GM23248 (cell line): ENCODE measurements around the genes CUZD1 and FAM24A.

DNA sequence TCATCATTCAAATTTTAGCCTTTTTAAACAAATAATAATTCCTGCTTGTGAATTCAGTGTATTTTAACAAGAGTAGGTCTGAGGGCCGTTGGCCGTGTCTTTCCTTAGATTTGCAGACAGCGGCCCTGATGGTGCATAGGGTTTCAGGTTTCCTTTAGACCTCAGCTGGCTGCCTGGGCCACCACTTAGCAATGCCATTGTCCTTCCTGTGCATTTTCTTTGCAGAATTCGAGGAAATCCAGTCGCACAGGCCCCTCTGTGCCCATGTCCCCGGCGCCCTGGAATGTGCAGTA lies 14.1 kb downstream of the HTRA1 start:
- RAMPAGE, long total RNA = no peak

DNA sequence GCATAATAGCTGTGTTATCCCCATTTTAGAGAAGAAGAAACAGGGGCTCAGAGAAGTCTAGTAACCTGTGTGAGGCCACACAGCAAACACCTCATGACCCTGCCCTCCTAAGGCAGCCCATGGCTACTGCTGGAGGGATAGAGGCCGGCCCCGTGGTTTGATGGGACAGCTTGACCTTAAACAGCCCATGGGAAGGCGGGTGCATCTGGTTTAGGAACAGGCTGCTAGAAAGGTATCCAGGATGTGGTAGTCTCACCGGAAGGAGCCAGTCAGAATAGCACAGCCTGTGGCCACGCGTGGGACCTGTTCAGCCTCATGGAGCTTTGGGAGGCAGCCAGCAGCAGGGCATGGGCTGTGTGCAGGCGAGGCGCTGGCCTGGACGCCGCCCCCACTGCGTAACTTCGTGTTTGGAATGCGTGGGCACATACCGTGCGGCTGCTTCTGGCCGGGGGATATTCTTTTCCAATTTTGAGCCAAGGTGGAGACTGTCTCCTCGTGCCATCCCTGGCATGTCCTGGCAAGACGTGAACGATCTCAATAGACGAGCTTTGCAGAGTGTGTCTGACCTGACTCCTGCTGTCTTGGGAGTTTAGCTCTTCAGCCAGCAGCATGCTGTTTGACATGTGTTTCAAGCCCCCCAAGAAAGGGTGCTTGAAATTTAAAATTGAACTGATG lies 29.9 kb downstream of the HTRA1 start:
- RAMPAGE, long total RNA = no peak

- RAMPAGE, long total RNA = no peak
Measured at GRCh38 chr10:122845701-122846018, at the start of gene CUZD1. Gene CUZD1, minus strand, starts transcription at chr10:122845857.

- RAMPAGE, long total RNA = no peak
Measured at GRCh38 chr10:122852221-122852748, 6.6 kb upstream of the CUZD1 start.

DNA sequence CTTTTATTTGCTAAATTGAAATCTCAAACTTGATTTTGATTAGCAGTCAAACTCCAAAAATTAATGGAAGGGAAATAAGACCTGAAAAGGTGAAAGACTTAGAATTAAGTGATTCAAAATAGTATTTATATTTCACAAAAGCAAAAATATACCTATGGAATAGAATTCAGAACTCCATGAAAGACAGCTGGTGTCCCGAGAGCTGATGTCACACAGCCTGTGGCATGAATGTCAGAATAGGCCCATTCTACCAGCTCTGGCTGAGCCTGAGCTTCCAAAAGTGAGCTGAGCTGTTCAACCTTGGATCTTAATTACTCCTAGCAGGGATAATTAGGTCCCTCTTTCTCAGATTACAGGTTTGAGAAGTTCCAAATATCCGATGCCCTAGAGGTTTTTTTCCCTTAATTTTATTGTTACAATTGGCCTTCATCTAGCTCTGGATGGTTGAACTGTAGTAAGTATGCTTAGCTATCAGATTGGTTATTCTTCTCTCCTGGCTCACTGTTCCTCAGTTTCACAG lies at the start of gene FAM24A:
FAM24A (plus strand) TSS at position 245 of the 520 bp plus-strand sequence.
- RAMPAGE, long total RNA = no peak

- RAMPAGE, long total RNA = no peak
Measured at GRCh38 chr10:123198535-123198910, 44.3 kb downstream of the BUB3 start.

DNA sequence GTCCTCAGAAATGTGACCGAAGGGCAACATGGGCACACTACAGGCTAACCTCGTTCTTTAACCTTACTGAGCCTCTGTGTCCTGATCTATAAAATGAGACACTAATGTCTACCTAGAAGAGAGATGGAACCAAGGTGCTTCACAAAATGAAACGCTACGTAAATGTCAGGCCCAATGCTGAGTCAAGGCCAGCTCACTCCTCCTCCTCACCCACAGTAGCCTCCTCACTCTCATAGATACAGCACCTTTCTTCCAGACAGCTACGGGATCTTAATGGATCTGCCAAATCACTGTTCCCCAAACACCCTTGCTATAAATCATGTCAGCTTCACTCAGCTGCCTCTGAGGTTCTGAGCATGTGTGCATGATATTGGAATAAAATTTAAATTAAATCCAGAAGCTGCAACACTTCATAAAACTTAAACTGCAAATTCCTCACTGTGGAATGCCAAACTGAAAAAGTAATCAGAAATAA lies 14.6 kb upstream of the CPXM2 start:
- RAMPAGE, long total RNA = no peak

DNA sequence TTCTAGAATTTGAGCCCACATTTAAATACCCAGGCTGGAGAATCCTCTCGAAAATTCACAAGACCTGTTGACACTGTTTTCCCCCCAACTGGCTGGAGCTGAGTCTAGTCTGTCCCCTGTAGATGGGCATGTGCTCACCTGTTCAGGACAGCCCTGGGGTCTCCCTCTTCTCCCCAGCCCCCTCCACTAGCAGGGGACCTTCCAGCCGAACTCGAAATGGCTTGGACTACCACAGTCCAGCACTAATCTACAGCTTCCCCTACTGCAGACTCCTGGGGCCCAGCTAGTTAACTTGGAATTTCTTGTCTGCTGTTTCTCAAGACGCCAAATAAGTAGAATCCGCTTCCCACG lies 3.2 kb downstream of the CHST15 start:
- RAMPAGE, long total RNA = no peak

DNA sequence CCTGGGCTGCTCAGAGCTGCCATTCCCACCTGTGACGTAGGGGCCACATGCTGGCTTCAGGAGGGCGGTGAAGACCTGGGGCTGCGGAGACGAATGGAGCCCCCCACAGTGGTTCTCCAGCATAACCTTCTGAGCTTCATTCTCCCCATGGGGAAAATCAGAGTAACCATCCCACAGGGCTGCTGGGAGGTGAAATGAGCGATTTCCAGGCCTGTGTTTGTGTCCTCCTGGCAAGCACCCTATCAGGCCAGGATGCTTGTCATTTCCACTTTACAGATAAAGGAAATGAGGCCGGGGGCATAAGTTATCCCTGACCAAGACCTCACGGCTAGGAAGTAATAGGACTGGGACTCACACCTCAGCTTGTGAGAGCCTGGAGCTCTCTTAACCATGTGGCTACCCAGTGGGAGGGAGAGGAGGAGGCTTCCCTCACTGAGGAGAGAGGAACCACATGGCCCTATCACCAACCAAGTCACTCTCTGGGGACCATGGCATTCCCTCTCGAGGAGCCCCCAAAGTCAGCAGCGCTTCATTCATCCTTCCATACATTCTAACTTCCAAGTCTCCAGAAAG lies 127.8 kb upstream of the CHST15 start:
- RAMPAGE, long total RNA = no peak

DNA sequence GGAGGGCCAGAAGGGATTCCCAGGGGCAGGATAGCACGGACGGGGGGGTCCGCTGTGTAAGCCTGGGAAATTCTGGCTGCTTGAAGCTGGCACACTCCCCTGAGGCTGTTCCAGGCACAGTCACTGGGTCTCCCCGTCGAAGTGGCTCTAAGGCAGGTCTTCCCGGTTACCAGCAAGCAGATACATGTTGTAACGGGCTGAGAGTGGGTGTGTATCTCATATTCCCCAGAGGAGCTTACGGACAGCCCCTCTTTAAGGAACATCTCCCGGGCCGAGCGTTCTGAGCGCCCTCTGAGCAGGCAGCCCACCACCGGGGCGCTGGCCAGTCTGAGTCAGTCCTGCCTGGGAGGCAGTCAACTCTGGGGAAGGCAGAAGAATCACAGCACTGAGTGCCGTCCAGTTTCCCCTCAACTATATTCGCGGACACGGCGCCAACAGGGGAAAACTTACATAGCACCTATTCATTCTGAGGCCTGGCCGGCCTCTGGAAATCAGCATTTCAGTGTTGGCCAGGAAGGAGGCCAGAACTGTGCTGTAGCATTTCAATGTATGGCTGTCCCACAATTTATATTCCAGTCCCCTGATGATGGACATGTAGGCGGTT lies 117.4 kb downstream of the LHPP start:
- RAMPAGE, long total RNA = no peak

DNA sequence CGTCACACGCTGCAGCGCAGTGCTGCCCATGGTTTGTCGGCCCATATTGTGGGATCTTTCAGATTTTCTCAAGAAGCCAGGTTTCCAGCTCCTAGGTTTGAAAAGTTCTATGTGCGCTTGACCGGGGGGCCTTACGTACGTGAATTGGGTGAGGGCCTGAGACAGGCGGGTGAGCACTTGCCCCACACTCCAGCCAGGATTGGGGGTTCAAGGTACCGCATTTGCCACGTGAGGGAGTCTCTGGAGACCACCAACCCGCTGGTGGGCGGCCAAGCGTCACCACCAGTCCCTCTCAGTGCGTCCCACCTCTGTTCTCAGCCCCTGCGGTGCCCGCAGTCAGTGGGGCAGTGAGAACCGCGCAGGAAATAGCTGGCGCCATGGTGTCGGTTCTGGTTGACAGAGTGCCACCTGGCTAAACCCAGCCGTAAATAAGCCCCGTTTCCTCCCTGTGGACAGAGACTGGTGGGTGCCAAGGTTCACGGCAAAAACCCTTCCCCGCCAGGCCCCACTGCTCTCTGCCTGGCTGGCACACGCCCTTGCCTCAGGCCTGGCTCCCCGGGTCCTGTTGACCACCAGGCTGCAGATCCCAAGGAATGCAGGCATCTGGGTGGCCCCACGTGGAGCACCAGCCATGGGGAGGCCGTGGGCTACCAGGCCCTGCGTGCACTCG lies 139.8 kb downstream of the LHPP start:
- RAMPAGE, long total RNA = no peak

DNA sequence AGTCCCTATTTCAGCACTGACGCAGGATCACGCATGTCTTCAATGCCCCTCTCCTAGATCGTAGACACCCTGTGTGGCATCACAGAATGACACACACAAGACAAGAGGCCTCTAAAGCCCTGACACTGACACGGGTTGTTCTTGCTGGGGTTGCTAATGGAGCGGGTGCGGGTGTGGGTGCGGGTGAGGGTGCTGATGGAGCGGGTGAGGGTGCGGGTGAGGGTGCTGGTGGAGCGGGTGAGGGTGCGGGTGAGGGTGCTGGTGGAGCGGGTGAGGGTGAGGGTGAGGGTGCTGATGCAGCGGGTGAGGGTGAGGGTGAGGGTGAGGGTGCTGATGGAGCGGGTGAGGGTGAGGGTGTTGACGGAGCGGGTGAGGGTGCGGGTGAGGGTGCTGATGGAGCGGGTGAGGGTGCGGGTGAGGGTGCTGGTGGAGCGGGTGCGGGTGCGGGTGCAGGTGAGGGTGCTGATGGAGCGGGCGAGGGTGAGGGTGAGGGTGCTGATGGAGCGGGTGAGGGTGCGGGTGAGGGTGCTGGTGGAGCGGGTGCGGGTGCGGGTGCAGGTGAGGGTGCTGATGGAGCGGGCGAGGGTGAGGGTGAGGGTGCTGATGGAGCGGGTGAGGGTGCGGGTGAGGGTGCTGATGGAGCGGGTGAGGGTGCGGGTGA lies 133.9 kb downstream of the FAM53B start:
- RAMPAGE, long total RNA = no peak

GRCh38 chr10:124657796-124658313 lies 86.3 kb downstream of the FAM53B start:
- RAMPAGE, long total RNA = no peak

GRCh38 chr10:124698149-124698561 lies 46.0 kb downstream of the FAM53B start:
- RAMPAGE, long total RNA = no peak

DNA sequence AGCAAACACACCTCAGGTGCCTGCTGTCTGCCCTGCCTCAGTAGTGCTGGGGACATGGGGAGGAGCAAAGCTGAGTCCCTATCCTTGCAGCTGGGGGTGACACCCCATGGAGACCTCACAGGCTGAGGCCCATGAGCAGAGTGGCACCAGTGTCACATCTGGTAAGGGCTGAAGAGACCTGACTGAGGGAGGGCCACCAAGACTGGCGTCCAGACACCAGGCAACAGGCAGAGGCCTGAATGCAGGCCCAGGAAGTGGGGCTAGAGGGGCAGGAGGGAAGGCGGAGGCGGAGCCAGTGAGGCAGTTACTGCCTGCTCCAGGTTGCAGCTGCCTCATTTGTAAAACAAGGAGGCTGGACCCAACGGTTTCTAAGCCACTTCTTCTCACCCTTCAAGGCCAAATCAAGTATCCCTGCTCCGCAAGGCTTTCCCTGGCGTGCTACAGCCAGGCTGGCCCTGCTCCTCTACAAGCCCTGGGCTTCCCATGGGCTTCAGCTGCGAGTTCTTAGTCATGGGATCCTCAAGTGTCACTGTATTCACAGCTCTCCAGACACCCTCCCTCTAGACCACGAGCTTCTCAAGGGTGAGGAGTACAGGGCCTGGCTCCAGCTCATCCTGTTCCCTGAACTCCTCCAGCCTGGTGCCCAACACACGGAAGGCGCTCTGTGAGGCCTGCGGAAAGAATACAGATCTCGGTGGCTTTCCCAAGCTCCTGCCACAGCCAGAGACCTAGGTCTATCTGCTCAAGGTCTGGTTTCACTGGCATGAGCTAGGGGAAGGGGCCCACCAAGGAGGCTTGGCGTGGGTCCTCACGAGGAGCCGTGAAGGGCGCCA lies 38.9 kb downstream of the FAM53B start:
- RAMPAGE, long total RNA = no peak

GRCh38 chr10:124723803-124724248 lies 20.4 kb downstream of the FAM53B start:
- RAMPAGE, long total RNA = no peak

DNA sequence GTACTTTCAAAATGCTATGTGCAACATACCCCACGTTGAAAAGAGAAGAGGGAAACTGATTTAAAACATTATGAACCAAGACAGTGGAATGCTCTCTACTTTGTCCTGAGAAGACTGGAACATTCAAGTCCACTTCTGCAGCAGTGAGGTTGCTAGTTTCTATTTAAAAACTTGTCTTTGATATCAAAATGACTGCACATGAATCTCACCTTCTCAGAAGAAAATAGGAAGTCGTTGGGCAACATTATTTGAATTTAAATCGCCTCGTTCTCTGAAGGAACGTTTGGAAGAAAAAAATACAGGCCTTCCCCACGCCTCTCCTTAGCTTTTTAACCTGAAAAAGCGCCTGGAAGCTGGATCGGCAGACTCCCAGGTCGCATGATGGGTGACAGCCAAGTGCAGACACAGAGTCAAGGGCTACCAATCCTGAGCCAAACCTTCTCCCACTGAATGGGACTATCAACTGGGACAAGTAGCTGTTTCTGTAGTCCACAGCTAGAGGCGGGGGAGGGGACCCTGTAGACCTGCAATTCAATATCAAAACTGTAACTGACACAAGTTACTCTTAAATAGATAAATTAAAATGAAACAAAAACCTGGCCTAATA lies 2.3 kb downstream of the FAM53B start:
- RAMPAGE, long total RNA = no peak

DNA sequence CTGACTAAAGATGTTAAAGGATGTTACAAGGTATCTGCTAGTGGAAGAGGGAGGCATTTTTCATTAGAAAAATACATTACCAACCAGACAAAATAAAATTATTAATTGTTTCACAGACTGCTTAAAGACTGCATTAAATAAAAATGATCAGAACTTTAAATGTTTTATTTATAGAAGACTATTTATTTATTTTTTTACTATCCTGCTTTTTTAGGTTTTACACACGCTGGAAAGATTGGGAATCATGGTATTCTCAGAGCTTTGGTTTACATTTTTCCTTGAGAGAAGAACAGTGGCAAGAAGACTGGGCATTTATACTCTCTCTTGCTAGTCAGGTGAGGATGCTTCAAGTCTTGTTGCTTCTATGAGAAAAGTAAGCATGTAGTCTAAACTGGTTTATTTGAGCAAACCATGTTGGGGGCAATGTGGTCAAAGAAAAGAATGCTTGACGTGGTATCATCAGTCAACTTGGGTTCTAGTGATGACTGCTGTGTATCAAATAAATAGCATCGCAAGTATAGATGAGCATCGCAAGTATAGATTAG lies 39.6 kb downstream of the ZRANB1 start:
- RAMPAGE, long total RNA = no peak

GRCh38 chr10:125062652-125063771 lies 35.1 kb upstream of the CTBP2 start:
- RAMPAGE, long total RNA = no peak

DNA sequence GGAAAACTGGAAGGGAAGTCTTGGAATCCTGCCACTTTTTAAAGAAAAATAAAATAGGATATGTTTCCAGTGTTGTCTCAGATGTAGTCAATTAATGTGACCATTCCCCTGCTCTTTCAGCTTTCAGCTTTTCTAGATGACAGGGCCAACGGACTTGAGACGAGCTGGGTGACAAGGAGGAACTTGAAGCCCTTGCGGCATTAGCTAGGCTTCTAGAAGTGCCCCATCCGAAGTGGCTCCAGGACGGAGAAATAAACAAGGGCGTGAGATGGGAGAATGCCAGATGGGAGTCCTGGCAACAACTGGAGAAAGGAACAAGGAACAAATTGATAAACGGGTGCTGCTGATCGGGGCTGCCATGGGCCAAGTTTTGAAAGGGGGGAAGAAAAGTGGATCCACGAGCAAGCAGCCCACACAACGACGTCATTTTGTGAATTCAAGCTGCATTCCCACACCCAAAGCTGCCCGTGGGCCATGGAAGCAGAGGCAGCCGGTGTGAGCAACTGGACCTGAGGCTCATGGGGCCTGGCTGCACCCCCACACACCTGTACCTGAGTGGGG lies 90.3 kb upstream of the CTBP2 start:
- RAMPAGE, long total RNA = no peak